ENCODE measurements around a stretch of chr10.

- RAMPAGE, long total RNA: no peak
- RRBS: 97% methylated on average over 13 of the region's 34 CpGs
PRO-cap:
- standard: no peak
- CoPRO, capped RNA only, 2 experiments: no peak in any of the 2 experiments
- CoPRO, capped and uncapped RNA, 2 experiments: no peak in any of the 2 experiments
- CoPRO, uncapped RNA only, 2 experiments: no peak in any of the 2 experiments
CAGE:
- cytosol, long polyA plus RNA: no peak
- long polyA plus RNA: no peak
- nucleolus, long total RNA: no peak
- nucleus, long polyA plus RNA: no peak
These were observed 52.5 kb downstream of the PFKP start for GRCh38 chr10:3119696-3120323.

DNA sequence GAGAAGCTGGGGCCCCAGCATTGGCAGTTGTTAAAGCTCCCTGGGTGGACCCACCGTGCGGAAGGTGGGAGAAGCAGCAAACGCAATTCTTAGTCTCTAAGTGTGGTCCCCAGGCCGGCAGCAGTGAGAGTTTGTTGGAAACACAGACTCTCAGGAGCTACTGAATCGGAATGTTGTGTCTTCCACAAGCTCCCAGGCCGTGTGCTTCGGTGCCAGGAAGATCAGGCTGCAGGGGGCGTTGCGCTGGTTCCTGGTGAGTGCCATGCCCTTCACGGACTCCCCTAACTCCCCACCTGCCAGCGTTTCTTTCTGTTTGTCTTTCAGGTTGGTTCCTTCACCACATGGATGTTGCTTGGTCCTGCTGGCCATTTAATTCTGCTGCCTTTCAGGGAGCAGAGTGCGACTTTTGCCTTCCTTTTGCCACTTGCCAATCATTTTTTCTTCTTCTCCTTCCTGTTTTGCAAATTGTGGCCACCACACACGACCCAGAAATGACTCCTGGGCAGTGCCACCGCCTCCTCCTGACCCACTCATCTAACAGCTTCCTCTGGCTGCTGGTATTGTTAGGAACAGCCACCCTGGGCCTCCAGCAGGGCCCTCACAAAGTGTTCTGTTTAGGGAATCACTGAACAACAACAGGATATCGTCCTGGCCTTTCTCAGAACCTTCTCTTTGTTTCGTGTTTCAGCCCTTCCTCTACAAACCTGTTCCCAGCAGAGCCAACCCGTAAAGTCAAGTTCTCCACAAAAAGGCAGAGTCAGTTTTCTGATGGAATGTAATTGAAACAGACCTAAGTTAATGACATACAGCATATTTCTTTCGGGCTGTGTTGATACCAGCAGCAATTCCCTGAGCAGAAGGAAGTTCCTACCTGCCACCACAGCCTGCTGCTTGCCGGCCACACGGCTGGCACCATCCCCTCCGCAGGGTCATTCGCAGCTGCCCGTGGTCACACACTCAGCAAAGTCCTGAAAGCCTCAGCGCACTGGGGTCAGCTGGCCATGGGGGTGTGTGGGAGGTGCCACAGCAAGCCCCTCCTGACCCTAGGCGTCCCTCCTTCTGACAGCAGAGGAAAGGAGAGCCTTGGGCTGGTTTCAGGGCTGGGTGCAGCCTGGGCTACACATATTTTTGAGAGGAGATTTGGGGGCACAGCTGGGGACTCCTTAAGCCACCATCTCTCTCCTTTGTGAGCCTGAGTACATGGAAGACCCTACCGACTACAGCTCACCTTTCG is 91.6 kb upstream of the PITRM1 start:
- RAMPAGE, long total RNA: no peak
- RRBS: no CpG with 5 or more reads among the region's 27 CpGs
PRO-cap:
- standard: no peak
- CoPRO, capped RNA only, 2 experiments: no peak in any of the 2 experiments
- CoPRO, capped and uncapped RNA, 2 experiments: no peak in any of the 2 experiments
- CoPRO, uncapped RNA only, 2 experiments: no peak in any of the 2 experiments
CAGE:
- cytosol, long polyA plus RNA: no peak
- long polyA plus RNA: no peak
- nucleolus, long total RNA: no peak
- nucleus, long polyA plus RNA: no peak

- RAMPAGE, long total RNA: no peak
- RRBS: no CpG with 5 or more reads among the region's 6 CpGs
PRO-cap:
- standard: no peak
- CoPRO, capped RNA only, 2 experiments: no peak in any of the 2 experiments
- CoPRO, capped and uncapped RNA, 2 experiments: no peak in any of the 2 experiments
- CoPRO, uncapped RNA only, 2 experiments: no peak in any of the 2 experiments
CAGE:
- cytosol, long polyA plus RNA: no peak
- long polyA plus RNA: no peak
- nucleolus, long total RNA: no peak
- nucleus, long polyA plus RNA: no peak
These were observed 152.2 kb upstream of the PITRM1 start for GRCh38 chr10:3324773-3325136.

- RAMPAGE, long total RNA: no peak
- RRBS: 10% methylated on average over 3 of the region's 18 CpGs
PRO-cap:
- standard: no peak
- CoPRO, capped RNA only, 2 experiments: no peak in any of the 2 experiments
- CoPRO, capped and uncapped RNA, 2 experiments: no peak in any of the 2 experiments
- CoPRO, uncapped RNA only, 2 experiments: no peak in any of the 2 experiments
CAGE:
- cytosol, long polyA plus RNA: no peak
- long polyA plus RNA: no peak
- nucleolus, long total RNA: no peak
- nucleus, long polyA plus RNA: no peak
These were observed 250.8 kb upstream of the PITRM1 start for GRCh38 chr10:3423300-3423836.

DNA sequence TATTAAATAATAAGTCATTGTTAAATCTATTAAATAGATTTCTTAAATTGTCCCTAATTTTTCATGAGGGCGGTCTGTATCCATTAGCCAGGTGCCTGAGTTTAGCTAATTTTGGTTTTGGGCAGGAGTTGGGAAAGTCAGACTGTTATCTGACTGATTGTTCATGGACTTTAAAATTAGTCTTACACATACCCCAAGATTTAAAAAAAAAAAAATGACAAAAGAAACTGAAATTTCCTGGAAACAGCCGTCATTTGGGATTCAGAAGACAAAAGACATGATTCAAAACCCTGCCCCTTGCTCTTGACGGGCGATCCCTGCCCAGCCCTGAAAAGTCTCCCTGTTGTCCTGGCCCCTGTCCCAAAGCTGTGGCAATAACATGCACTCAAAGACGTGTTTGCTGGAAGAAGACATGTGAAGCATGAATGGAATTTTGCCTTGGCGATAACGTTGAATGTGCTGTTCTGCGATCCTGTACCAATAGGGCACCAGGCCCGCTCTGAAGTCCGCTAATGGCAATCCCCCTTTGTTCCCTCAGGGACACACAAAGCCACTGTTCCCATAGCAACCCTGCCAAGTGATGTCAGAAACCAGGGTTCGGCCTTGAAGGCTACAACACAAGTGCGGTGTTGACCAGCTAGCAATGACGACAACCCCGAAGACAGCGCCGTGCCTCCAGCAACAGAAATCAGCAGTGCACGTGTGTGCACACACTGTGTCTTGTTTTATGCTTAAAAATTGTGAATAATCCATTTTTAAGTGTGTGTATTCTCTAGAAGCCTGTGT is 284.7 kb downstream of the KLF6 start:
- RAMPAGE, long total RNA: no peak
- RRBS: no CpG with 5 or more reads among the region's 17 CpGs
PRO-cap:
- standard: no peak
- CoPRO, capped RNA only, 2 experiments: no peak in any of the 2 experiments
- CoPRO, capped and uncapped RNA, 2 experiments: no peak in any of the 2 experiments
- CoPRO, uncapped RNA only, 2 experiments: no peak in any of the 2 experiments
CAGE:
- cytosol, long polyA plus RNA: no peak
- long polyA plus RNA: no peak
- nucleolus, long total RNA: no peak
- nucleus, long polyA plus RNA: no peak

DNA sequence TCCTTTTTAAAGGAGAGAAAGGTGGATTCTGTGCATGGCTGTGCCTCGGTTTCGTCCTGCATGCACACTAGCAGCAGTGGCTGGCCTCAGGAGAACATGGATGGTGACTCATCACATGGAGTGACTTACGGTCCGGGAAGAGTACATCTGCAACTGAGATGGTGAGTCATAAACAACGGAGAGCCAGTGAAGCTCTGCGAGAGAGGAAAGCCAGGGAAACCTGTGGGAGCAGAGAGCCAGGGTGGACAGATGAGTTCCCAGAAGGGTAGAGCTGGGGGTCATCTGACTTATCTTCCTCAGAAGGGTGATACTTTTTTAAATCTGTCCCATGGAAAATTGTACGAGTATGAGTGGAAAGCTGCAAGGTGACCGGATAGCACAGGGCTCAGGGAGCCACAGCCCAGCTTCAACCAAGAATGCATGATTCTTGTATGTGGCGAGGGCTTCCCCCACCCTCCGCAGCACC is 259.1 kb downstream of the KLF6 start:
- RAMPAGE, long total RNA: no peak
- RRBS: no CpG with 5 or more reads among the region's 10 CpGs
PRO-cap:
- standard: no peak
- CoPRO, capped RNA only, 2 experiments: no peak in any of the 2 experiments
- CoPRO, capped and uncapped RNA, 2 experiments: no peak in any of the 2 experiments
- CoPRO, uncapped RNA only, 2 experiments: no peak in any of the 2 experiments
CAGE:
- cytosol, long polyA plus RNA: no peak
- long polyA plus RNA: no peak
- nucleolus, long total RNA: no peak
- nucleus, long polyA plus RNA: no peak

GRCh38 chr10:3574453-3574905 is 210.5 kb downstream of the KLF6 start:
- RAMPAGE, long total RNA: no peak
- RRBS: no CpG with 5 or more reads among the region's 10 CpGs
PRO-cap:
- standard: no peak
- CoPRO, capped RNA only, 2 experiments: no peak in any of the 2 experiments
- CoPRO, capped and uncapped RNA, 2 experiments: no peak in any of the 2 experiments
- CoPRO, uncapped RNA only, 2 experiments: no peak in any of the 2 experiments
CAGE:
- cytosol, long polyA plus RNA: no peak
- long polyA plus RNA: no peak
- nucleolus, long total RNA: no peak
- nucleus, long polyA plus RNA: no peak

DNA sequence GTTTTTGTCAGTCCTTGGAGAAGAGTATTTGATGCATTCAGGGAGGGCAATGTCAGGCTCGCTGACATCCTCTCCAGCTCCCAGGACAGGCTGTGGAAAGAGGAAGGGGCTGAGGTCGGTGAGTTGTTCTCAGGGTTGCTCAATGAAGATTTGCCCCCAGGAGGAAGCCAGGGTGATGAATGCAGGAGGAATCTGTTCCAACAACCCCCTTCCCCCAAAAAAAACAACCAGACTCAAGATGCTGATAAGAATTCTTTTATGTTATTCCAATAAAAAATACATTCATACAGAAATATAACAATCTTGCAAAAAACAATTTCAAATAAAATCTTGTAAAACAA is 8.7 kb downstream of the KLF6 start:
- RAMPAGE, long total RNA: no peak
- RRBS: no CpG with 5 or more reads among the region's 2 CpGs
PRO-cap:
- standard: no peak
- CoPRO, capped RNA only, 2 experiments: peak in 1 of 2 experiments; most common minus-strand start position 106 of the sequence (in 1)
- CoPRO, capped and uncapped RNA, 2 experiments: no peak in any of the 2 experiments
- CoPRO, uncapped RNA only, 2 experiments: peak in 1 of 2 experiments; most common plus-strand start position 325 of the sequence (in 1); most common minus-strand start position 294 of the sequence (in 1)
CAGE:
- cytosol, long polyA plus RNA: no peak
- long polyA plus RNA: no peak
- nucleolus, long total RNA: no peak
- nucleus, long polyA plus RNA: no peak

- RAMPAGE, long total RNA: no peak
- RRBS: no CpG with 5 or more reads among the region's 5 CpGs
PRO-cap:
- standard: no peak
- CoPRO, capped RNA only, 2 experiments: peak in 2 of 2 experiments; most common plus-strand start chr10:3805363 (in 2); most common minus-strand start chr10:3805309 (in 1)
- CoPRO, capped and uncapped RNA, 2 experiments: no peak in any of the 2 experiments
- CoPRO, uncapped RNA only, 2 experiments: no peak in any of the 2 experiments
CAGE:
- cytosol, long polyA plus RNA: no peak
- long polyA plus RNA: no peak
- nucleolus, long total RNA: no peak
- nucleus, long polyA plus RNA: no peak
These were observed 20.2 kb upstream of the KLF6 start for GRCh38 chr10:3805156-3805624.

- RAMPAGE, long total RNA: no peak
- RRBS: no CpG with 5 or more reads among the region's 13 CpGs
PRO-cap:
- standard: no peak
- CoPRO, capped RNA only, 2 experiments: no peak in any of the 2 experiments
- CoPRO, capped and uncapped RNA, 2 experiments: no peak in any of the 2 experiments
- CoPRO, uncapped RNA only, 2 experiments: no peak in any of the 2 experiments
CAGE:
- cytosol, long polyA plus RNA: no peak
- long polyA plus RNA: no peak
- nucleolus, long total RNA: no peak
- nucleus, long polyA plus RNA: no peak
These were observed 23.1 kb upstream of the KLF6 start for GRCh38 chr10:3807956-3808616.

GRCh38 chr10:3813940-3814492 is 29.0 kb upstream of the KLF6 start:
- RAMPAGE, long total RNA: no peak
- RRBS: no CpG with 5 or more reads among the region's 9 CpGs
PRO-cap:
- standard: no peak
- CoPRO, capped RNA only, 2 experiments: no peak in any of the 2 experiments
- CoPRO, capped and uncapped RNA, 2 experiments: no peak in any of the 2 experiments
- CoPRO, uncapped RNA only, 2 experiments: no peak in any of the 2 experiments
CAGE:
- cytosol, long polyA plus RNA: no peak
- long polyA plus RNA: no peak
- nucleolus, long total RNA: no peak
- nucleus, long polyA plus RNA: no peak

- RAMPAGE, long total RNA: no peak
- RRBS: no CpG with 5 or more reads among the region's 5 CpGs
PRO-cap:
- standard: no peak
- CoPRO, capped RNA only, 2 experiments: no peak in any of the 2 experiments
- CoPRO, capped and uncapped RNA, 2 experiments: no peak in any of the 2 experiments
- CoPRO, uncapped RNA only, 2 experiments: no peak in any of the 2 experiments
CAGE:
- cytosol, long polyA plus RNA: no peak
- long polyA plus RNA: no peak
- nucleolus, long total RNA: no peak
- nucleus, long polyA plus RNA: no peak
These were observed 66.4 kb upstream of the KLF6 start for GRCh38 chr10:3851267-3852013.

DNA sequence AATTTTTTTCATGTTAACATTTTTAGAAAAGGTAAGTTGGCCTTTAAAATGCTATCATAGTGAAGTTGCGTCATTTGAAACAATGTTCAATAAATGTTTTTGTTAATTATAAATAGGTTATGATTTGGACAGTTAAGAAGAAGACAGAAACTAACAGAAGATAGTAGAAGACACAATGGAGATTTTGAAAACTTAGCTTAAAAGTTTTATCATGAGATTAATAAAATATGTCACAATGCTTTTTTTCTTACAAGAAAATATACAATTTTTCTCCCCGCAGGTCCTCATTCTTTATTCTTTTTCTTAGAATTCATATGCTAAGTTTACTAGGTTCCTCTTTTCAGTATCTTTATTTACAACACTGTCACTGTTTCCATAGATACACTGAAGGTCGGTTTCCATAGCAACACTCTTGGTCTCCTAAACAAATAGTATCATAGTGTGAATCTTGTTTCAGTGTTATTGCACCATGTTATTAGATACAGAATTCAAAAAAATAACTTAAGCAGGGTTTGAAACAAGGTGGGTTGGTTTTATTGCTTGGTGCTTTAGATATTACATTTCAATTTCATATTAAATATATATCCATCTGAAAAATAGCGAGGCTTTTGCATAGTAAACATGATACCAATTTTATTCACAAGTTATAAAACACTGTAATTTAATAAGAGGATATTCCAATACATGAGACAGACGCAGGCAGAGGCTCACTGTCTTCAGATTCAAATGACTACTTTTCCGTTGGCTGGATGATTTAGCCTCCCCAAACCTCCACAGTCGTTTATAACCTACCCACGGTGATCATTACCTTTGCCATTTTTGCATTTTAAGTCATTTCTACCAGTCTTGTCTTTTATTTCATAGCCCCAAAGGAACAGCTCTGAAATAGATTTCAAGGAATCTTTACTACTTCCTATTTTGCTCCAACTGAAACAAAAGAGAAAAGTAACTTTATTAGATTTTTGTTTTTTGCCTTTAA is 88.8 kb upstream of the KLF6 start:
- RAMPAGE, long total RNA: no peak
- RRBS: no CpG with 5 or more reads among the region's 8 CpGs
PRO-cap:
- standard: no peak
- CoPRO, capped RNA only, 2 experiments: no peak in any of the 2 experiments
- CoPRO, capped and uncapped RNA, 2 experiments: no peak in any of the 2 experiments
- CoPRO, uncapped RNA only, 2 experiments: no peak in any of the 2 experiments
CAGE:
- cytosol, long polyA plus RNA: no peak
- long polyA plus RNA: no peak
- nucleolus, long total RNA: no peak
- nucleus, long polyA plus RNA: no peak

GRCh38 chr10:3874775-3875381 is 89.9 kb upstream of the KLF6 start:
- RAMPAGE, long total RNA: no peak
- RRBS: no CpG with 5 or more reads among the region's 7 CpGs
PRO-cap:
- standard: no peak
- CoPRO, capped RNA only, 2 experiments: no peak in any of the 2 experiments
- CoPRO, capped and uncapped RNA, 2 experiments: no peak in any of the 2 experiments
- CoPRO, uncapped RNA only, 2 experiments: no peak in any of the 2 experiments
CAGE:
- cytosol, long polyA plus RNA: no peak
- long polyA plus RNA: no peak
- nucleolus, long total RNA: no peak
- nucleus, long polyA plus RNA: no peak

DNA sequence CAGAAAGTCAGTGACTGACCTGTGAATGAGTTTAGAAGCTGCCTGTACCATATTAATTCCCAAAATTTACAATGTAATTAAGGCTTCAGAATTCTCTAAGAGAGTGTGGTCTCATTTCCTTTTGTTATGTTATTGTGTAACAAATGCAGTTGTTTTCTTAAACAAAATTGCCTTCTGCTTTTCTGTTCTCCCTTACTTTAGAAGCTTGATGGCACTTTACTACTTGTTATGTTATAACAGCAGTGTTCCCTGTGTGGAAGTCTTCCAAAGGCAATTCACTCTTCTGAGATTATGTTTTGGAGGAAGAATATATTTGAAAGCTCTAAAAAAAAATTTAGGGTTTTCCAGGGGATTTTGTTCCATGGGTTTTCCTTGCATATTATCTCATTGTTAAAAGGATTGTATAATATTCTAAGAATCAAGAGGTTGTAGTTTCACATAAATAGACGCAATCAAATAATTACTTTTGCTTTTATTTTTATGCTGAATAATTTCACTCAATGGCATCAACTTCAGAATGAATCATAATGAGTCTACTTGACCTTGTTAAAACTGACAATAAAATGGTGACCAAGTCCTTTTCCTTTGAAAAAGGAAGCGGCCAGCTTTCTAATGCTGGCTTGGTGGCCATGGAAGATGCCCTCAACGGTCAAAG is 92.2 kb upstream of the KLF6 start:
- RAMPAGE, long total RNA: no peak
- RRBS: no CpG with 5 or more reads among the region's 3 CpGs
PRO-cap:
- standard: no peak
- CoPRO, capped RNA only, 2 experiments: no peak in any of the 2 experiments
- CoPRO, capped and uncapped RNA, 2 experiments: no peak in any of the 2 experiments
- CoPRO, uncapped RNA only, 2 experiments: no peak in any of the 2 experiments
CAGE:
- cytosol, long polyA plus RNA: no peak
- long polyA plus RNA: no peak
- nucleolus, long total RNA: no peak
- nucleus, long polyA plus RNA: no peak

DNA sequence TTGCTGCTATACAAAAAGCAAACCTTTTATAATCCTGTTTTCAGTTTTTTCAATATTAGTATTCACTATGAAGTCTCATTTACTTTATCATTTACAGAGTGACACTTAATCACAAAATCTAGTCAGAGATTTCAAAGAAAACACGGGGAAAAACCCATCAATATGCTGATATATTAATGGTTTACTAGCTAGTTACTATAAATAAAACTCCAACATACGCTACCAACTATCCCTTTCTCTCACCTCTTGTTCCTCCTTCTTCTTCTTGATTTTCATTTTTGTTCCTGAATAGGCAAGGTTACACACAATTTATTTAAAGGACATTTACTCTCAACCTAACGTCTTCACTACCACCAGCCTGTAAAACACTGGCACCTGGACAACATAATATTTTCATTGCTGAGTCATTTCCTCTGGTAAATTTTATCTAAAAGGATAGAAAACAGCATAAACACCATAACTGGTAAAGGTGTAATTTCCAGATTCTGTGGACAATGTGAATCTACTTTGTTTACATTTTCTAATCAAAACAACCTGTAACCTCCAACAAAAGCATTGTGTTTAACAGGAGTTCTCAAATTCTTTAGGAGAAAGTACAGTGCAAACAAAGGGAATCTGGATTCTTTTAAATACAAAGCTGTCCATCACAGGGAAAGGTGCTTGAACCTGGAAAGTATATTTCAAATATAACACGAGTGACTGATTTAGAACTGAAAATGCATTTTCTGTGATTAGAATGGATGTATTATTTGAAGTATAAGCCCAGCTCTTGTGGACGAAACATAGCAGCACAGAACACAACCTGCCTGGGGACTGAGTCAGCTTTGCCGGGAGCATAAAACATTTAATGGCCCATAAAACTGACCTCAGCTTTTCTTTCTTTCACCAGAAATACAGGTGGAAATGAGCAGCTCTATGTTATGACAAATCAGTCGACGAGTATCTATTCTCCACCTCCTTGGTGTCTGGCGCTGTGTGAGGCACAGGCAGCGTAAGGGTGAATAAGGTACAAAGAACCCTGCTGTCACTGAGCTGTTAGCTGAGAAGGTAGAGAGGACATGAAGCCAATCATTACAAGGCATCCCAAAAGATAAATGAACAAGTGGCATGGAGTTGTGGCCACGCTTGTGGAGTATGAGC is 471.9 kb upstream of the AKR1E2 start:
- RAMPAGE, long total RNA: no peak
- RRBS: no CpG with 5 or more reads among the region's 11 CpGs
PRO-cap:
- standard: no peak
- CoPRO, capped RNA only, 2 experiments: no peak in any of the 2 experiments
- CoPRO, capped and uncapped RNA, 2 experiments: no peak in any of the 2 experiments
- CoPRO, uncapped RNA only, 2 experiments: no peak in any of the 2 experiments
CAGE:
- cytosol, long polyA plus RNA: no peak
- long polyA plus RNA: no peak
- nucleolus, long total RNA: no peak
- nucleus, long polyA plus RNA: no peak

GRCh38 chr10:4995655-4996012 is 8.0 kb downstream of the AKR1C2 start:
- RAMPAGE, long total RNA: no peak
- RRBS: no CpG with 5 or more reads among the region's 2 CpGs
PRO-cap:
- standard: no peak
- CoPRO, capped RNA only, 2 experiments: no peak in any of the 2 experiments
- CoPRO, capped and uncapped RNA, 2 experiments: no peak in any of the 2 experiments
- CoPRO, uncapped RNA only, 2 experiments: no peak in any of the 2 experiments
CAGE:
- cytosol, long polyA plus RNA: no peak
- long polyA plus RNA: no peak
- nucleolus, long total RNA: no peak
- nucleus, long polyA plus RNA: no peak

GRCh38 chr10:5017696-5018545 is 14.3 kb upstream of the AKR1C2 start:
- RAMPAGE, long total RNA: no peak
- RRBS: no CpG with 5 or more reads among the region's 7 CpGs
PRO-cap:
- standard: no peak
- CoPRO, capped RNA only, 2 experiments: no peak in any of the 2 experiments
- CoPRO, capped and uncapped RNA, 2 experiments: no peak in any of the 2 experiments
- CoPRO, uncapped RNA only, 2 experiments: no peak in any of the 2 experiments
CAGE:
- cytosol, long polyA plus RNA: no peak
- long polyA plus RNA: no peak
- nucleolus, long total RNA: no peak
- nucleus, long polyA plus RNA: no peak